Cardiac muscle cell (in vitro differentiated cells and primary cell): ENCODE measurements around a stretch of chr9.

GRCh38 chr9:137794396-137794969 is 83.1 kb upstream of the CACNA1B start:
- RAMPAGE, long total RNA: no peak
- RRBS: no CpG with 5 or more reads among the region's 11 CpGs

GRCh38 chr9:137828854-137829342 is 48.7 kb upstream of the CACNA1B start:
- RAMPAGE, long total RNA: no peak
- RRBS: no CpG with 5 or more reads among the region's 12 CpGs

GRCh38 chr9:138149937-138150913 is 272.6 kb downstream of the CACNA1B start:
- RAMPAGE, long total RNA: no peak
- RRBS: 4% methylated on average over 3 of the region's 79 CpGs